SK-N-SH (cell line): ENCODE results near the gene RPS21.

DNA sequence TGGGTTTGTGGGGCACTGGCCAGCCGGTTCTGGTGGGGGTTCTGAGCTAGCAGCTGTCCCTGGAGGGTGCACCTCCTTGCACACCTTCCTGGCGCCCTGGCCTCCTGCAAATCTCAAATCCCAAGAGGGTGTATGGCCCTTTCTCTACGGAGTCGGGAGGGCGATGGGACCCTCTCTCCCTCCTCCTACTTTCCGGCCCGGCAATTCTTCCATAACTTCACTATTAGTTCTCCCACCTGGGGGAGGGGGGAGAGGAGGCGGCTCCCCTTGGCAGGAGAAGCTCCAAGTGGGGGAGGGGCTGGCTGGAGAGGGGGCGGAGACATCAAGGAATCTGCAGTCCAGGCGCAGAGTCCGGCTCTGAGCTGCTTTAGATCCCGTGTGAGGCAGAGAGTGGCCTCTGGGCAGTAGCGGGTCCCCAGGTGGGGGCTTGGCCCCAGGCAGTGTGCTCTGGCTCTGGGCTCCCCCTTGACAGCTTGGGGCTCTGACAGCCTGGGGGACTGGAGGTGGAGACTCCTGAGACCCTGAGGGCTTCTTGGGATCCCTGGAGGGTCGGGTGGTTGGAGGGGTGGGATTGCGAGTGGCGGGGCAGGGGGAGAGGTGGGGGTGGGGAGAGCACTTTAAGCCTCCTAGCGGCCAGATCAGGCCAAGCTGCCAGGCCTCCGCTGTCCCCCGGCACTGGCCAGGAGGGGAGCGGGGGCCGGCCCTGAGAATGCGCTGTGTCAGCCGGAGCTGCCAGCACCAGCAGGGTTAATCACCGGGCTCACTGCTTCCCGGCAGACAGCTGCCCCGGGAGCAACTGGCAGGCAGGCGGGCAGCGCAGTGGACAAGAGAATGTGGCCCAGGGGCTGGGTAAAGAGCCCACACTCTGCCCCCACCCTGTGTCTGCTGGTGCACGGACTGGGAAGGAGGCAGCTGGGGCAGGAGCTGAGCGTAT, 1.6 kb upstream of the LAMA5 start:
- RRBS: no CpG with 5 or more reads among the region's 30 CpGs
CAGE:
- cytosol, long polyA plus RNA: no peak
- long polyA plus RNA: no peak
- nucleus, long polyA plus RNA: no peak

- RRBS: 2% methylated on average over 29 of the region's 78 CpGs
CAGE:
- cytosol, long polyA plus RNA: start-site peak on the plus strand at chr20:62387060-62387121, 8,480 and 10,393 reads in 2 replicates
- long polyA plus RNA: start-site peak on the plus strand at chr20:62387061-62387121, 10,563 and 9,656 reads in 2 replicates
- nucleus, long polyA plus RNA: start-site peak on the plus strand at chr20:62387086-62387116, 2,421 and 3,069 reads in 2 replicates
Measured at GRCh38 chr20:62386511-62387232, at the start of gene RPS21. Gene RPS21 (plus strand): TSS chr20:62387103.

GRCh38 chr20:62494598-62495057, 18.8 kb upstream of the GATA5 start:
- RRBS: no CpG with 5 or more reads among the region's 8 CpGs
CAGE:
- cytosol, long polyA plus RNA: no peak
- long polyA plus RNA: no peak
- nucleus, long polyA plus RNA: no peak

DNA sequence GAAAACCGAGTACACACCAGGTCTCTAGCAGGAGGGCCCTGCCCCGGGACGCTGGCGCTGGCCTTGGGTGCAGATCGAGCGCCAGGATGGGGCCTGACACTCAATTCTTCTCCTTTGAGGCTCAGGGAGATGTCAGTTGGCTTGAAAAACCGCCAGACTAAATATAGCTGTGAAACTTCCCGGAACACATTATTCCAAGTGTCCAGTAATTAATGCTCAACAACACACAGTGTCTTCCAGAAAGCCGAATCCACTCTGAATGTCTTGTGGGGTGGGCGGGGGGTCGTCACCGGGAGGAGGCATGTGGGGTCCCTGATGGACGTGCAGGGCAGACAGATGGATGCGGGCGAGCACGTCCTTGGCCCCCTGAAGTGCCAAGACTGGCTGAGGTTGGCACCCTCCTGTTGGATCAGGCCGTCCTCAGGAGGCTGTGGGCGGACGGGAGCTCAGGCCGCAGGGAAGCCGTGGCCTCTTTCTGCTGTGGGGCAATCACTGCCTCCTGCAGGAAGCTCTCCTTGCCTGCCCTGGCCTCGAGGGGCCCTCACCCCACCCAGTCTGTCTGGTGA, 19.3 kb upstream of the GATA5 start:
- RRBS: 72% methylated on average over 4 of the region's 22 CpGs
CAGE:
- cytosol, long polyA plus RNA: no peak
- long polyA plus RNA: no peak
- nucleus, long polyA plus RNA: no peak

DNA sequence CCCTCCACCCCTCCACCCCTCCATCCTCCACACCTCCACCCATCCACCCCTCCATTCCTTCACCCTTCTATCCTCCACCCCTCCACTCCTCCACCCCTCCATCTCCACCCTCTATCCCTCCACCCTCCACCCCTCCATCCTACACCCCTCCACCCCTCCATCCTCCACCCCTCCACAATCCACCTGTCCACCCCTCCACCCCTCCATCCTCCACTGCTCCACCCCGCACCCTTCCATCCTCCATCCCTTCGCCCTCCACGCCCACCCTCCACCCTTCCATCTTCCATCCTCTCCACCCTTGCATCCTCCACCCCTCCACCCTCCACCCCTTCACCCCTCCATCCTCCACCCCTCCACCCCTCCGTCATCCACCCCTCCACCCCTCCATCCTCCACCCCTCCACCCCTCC, 33.9 kb upstream of the GATA5 start:
- RRBS: no CpG with 5 or more reads among the region's 4 CpGs
CAGE:
- cytosol, long polyA plus RNA: no peak
- long polyA plus RNA: no peak
- nucleus, long polyA plus RNA: no peak

DNA sequence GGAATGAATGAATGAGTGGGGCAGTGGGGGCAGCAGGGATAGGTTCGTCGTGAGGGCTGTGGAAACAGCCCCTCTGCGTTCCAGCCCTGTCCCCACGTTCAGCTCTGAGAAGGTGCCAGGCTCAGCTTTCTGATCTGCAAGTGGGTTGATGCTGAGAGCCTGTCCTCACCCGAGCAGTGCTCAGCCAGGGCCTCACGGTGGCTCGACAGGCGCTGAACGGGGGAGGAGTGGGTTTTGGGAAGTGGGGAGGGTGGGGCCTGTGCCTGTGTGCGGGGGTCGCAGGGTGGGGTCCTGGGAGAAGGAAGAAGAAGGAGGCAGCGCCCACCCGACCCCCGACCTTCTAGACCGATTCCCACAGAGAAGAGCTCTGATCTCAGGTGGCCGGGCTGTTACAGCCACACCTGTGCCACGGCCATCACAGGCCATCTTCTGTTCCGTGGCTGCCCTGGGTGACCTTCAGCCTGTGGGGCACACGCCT, 41.3 kb upstream of the GATA5 start:
- RRBS: no CpG with 5 or more reads among the region's 19 CpGs
CAGE:
- cytosol, long polyA plus RNA: no peak
- long polyA plus RNA: no peak
- nucleus, long polyA plus RNA: no peak

- RRBS: no CpG with 5 or more reads among the region's 26 CpGs
CAGE:
- cytosol, long polyA plus RNA: no peak
- long polyA plus RNA: no peak
- nucleus, long polyA plus RNA: no peak
Measured at GRCh38 chr20:62529748-62530368, 54.1 kb upstream of the GATA5 start.

DNA sequence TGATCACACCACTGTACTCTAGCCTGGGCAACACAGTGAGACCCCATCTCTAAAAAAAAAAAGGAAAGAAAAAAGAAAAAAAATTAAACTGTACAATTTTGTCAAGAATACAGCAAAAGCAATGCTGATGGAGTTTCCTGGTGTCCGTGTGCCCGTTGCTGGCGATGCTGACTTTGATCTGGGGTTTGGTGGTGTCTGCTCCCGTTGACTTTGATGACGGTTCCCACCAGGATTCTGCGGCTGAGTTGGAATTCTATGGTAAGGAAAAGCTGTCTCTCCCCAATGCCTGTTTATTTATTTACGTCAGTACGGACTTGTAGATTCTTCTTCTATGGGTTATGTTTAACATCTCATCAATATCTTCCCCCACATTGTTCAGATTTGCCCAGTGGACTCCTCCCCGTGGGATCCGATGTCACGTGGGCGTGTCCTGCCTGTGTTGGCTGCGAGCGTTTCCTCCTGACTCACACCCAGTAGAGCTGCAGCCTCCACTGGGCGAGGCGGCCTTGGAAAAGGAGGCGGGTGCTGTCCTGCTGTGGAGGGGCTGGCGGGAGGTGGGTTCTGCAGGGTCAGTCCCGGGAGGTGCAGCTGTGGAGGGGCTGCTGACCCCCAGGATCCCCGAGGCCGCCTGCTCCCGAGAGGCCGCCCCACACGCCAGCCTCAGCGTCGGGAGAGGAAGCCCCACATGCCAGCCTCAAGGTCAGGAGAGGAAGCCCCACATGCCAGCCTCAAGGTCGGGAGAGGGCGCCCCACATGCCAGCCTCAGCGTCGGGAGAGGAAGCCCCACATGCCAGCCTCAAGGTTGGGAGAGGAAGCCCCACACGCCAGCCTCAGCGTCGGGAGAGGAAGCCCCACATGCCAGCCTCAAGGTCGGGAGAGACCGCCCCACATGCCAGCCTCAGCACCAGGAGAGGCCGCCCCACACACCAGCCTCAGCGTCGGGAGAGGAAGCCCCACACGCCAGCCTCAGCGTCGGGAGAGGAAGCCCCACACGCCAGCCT, 46.7 kb upstream of the SLCO4A1 start:
- RRBS: no CpG with 5 or more reads among the region's 42 CpGs
CAGE:
- cytosol, long polyA plus RNA: no peak
- long polyA plus RNA: no peak
- nucleus, long polyA plus RNA: no peak

DNA sequence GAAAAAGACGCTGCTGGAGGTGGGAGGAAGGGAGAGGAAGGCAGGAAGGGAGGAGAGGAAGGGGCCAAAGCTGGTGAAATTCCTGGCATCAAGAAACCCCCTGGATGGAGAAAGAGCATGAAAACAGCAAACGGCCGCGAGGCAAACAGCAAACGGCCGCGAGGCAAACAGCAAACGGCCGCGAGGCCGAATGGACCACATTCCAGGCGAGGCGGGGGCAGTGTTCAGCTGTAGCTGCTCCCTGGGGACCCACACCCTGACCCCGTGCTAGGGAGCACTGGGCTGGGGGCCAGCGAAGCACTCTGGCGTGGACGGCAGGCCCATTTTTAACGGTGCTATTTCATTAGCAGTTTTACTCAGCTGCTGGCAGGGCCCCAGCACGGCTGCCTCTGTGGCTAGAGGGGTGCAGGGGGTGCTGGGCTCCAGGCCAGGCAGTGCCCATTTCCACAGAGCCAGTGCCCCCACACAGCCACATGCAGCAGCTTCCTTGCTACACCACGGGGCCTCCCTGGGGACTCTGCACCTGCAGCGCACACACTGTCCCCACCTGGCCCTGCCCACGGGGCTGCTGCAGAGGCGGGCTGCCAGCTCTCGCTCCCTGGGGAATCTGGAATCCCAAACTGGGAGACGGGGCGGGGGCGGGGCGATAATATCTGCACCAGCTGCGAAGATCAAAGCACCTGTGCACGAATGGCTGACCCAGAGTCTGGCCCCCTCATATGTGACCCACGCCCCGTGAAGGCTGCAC, 35.7 kb upstream of the SLCO4A1 start:
- RRBS: no CpG with 5 or more reads among the region's 32 CpGs
CAGE:
- cytosol, long polyA plus RNA: no peak
- long polyA plus RNA: no peak
- nucleus, long polyA plus RNA: no peak

DNA sequence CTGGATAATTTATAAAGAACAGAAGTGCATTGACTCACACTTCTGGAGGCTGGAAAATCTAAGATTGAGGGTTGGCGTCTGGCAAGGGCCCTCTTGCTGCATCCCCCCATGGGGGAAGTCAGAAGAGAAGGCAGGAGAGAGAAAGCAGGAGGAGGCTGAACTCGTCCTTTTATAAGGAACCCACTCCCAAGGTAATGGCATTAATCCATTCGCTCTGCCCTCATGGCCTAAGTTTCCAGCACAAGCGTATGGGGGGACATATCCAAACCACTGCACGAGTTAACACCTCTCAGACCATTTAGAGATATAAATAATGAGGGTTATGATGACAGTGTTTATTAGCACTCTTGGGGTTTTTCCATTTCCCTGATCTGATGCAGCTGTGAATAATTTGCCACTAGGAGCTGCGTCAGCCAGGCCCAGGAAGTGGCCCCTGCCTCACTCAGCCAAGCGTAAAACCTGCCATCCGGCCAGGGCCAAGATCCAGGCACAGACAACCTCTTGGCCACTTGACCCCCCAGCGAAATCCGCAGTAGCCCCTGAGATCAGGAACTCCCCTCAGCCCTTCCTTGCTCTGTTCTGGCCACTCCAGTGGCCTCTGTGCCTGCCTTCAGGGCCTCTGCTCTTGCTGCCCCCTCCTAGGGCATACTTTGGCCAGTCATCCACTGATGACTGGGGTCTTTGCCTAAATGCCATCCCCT, 14.2 kb upstream of the SLCO4A1 start:
- RRBS: no CpG with 5 or more reads among the region's 10 CpGs
CAGE:
- cytosol, long polyA plus RNA: no peak
- long polyA plus RNA: no peak
- nucleus, long polyA plus RNA: no peak

- RRBS: 94% methylated on average over 3 of the region's 6 CpGs
CAGE:
- cytosol, long polyA plus RNA: no peak
- long polyA plus RNA: no peak
- nucleus, long polyA plus RNA: no peak
Measured at GRCh38 chr20:62761370-62761607, 35.0 kb upstream of the MRGBP start.

DNA sequence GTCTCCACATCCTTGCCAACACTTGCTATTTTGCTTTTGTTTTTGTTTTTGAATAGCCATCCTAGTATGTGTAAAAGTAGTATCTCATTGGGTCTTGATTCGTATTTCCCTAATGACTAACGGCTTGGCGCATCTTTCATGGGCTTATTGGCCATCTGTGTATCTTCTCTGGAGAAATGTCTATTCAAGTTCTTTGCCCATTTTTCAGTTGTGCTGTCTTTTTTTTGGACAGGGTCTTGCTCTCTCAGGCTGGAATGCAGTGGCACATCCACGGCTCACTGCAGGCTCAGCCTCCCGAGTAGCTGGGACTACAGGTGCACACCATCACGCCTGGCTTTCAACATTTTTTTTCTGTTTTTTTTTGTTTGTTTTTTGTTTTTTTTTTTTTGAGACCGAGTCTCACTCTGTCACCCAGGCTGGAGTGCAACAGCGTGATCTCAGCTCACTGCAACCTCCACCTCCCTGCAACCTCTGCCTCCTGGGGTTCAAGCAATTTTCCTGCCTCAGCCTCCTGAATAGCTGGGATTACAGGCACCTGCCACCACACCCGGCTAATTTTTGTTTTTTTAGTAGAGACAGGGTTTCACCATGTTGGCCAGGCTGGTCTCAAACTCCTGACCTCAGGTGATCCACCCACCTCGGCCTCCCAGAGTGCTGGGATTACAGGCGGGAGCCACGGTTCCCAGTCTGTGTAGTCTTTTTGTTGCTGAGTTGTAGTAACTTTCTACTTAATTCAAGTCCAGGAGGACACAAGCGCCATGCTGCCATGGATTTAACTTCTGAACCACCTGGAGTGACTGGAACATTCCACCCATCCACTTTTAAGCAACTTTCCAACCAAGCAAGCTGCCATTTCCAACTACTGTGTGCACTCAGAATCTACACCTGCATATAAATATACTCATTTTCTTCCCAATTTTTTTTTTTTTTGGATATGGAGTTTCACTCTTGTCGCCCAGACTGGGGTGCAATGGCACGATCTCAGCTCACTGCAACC, 17.1 kb downstream of the TCFL5 start:
- RRBS: no CpG with 5 or more reads among the region's 15 CpGs
CAGE:
- cytosol, long polyA plus RNA: no peak
- long polyA plus RNA: no peak
- nucleus, long polyA plus RNA: no peak

- RRBS: no CpG with 5 or more reads among the region's 14 CpGs
CAGE:
- cytosol, long polyA plus RNA: no peak
- long polyA plus RNA: no peak
- nucleus, long polyA plus RNA: no peak
Measured at GRCh38 chr20:62874139-62874661, 12.6 kb upstream of the TCFL5 start.

GRCh38 chr20:62876833-62877382, 15.3 kb upstream of the TCFL5 start:
- RRBS: no CpG with 5 or more reads among the region's 30 CpGs
CAGE:
- cytosol, long polyA plus RNA: no peak
- long polyA plus RNA: no peak
- nucleus, long polyA plus RNA: no peak

- RRBS: no CpG with 5 or more reads among the region's 9 CpGs
CAGE:
- cytosol, long polyA plus RNA: no peak
- long polyA plus RNA: no peak
- nucleus, long polyA plus RNA: no peak
Measured at GRCh38 chr20:62878100-62878606, 16.5 kb upstream of the TCFL5 start.

GRCh38 chr20:62881502-62881935, 19.9 kb upstream of the TCFL5 start:
- RRBS: 97% methylated on average over 8 of the region's 27 CpGs
CAGE:
- cytosol, long polyA plus RNA: no peak
- long polyA plus RNA: no peak
- nucleus, long polyA plus RNA: no peak

GRCh38 chr20:62900116-62901261, 25.8 kb downstream of the DIDO1 start:
- RRBS: no CpG with 5 or more reads among the region's 24 CpGs
CAGE:
- cytosol, long polyA plus RNA: no peak
- long polyA plus RNA: no peak
- nucleus, long polyA plus RNA: no peak

- RRBS: no CpG with 5 or more reads among the region's 9 CpGs
CAGE:
- cytosol, long polyA plus RNA: no peak
- long polyA plus RNA: no peak
- nucleus, long polyA plus RNA: no peak
Measured at GRCh38 chr20:62901869-62902176, 24.5 kb downstream of the DIDO1 start.

GRCh38 chr20:62906939-62907622, 19.2 kb downstream of the DIDO1 start:
- RRBS: no CpG with 5 or more reads among the region's 23 CpGs
CAGE:
- cytosol, long polyA plus RNA: no peak
- long polyA plus RNA: no peak
- nucleus, long polyA plus RNA: no peak

DNA sequence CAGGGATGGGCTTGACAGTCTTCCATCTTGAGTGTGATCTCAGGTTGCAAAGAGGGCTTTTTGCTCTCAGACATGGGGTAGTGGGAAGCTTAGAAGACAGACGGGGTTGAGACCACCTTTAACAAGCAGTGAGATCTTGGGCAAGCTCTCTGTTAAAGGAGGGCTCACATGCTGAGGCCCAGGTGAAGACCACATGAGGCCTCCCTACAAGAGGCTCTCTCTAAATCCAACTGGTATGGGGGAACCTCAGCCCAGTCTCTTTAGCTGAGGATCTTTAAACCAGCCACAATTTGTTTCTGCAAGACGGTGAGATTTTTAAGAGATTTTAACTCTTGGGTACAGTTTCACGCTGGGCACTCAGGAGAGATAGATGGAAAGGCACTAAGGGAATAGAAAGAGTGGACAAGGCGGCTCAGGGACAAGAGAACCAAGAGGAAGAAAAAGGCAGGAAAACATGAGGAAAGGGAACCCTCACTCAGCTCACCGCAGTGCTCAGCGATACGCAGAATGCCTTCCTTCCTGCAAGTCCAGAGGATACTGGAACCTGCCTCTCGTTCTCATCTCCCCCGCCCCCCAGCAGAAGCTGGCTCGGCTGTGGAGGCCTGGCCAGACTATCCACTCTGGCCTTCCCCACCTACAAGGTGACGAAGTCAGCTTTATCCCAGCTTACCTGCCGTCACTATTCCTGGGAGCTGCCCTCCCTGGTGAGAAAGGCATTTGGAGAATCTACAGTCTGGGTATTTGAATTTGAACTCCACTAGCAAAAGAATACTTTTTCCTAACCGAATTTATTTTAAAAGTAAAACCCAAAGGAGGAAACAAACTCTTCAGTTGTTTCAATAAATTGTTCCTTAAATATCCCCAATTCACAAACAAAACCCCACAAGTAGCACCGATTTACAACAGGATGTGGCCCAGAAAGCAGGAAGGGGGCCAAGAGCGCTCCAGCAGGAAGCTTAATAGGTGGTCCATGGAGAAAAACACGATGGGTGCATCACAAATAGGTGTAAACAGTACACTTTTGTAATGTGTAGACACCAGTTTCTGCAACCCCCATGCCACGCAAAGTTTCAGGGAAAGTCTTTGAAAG, 1.9 kb upstream of the DIDO1 start:
- RRBS: no CpG with 5 or more reads among the region's 17 CpGs
CAGE:
- cytosol, long polyA plus RNA: no peak
- long polyA plus RNA: no peak
- nucleus, long polyA plus RNA: no peak